Breast (tissue), 4 donors: ENCODE measurements around the gene CCDC195.

- PRO-cap, 3 experiments: no peak in any of the 3 experiments
- RRBS: no CpG with 5 or more reads among the region's 5 CpGs
Measured at GRCh38 chr2:219601211-219601730, 3.6 kb downstream of the STK11IP start.

DNA sequence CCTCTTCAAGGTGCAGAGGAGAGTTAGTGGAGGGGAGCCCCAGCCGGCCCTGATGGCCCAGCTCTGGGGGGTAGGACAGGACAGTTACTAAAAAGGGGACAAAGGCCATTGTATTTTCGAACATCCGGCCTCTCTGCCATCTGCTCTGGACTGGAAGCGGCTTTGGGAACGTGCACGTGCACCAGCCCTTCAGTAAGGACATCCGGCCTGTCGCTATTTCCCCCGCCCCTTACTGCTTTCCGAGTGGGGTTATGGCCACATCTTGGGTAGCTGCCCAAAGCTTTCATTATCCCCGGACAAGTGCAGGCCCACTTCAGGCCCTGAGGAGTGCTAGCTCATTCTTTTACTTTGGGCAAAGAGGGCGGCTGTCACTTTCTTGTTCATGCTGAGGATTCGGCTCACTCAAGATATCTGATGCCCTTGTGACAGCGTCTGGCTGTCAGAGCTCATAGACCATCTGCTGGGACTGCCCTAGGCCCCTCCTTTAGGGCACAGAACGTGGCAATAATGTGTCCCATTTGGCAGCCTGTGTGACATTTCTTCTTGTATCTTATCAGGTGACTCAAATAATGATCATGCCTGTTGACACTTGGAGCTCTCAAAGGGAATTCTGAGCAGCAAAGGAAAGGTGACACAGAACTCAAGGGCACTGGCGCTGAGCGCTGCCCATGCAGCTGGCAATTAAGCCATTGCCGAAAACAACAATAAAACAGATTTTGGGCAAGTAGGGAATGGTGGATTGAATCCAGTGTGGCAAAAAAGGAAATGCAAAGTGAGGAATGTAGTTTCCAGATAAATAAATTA is 17.6 kb downstream of the SLC4A3 start:
- PRO-cap, 3 experiments: peak in 1 of 3 experiments; most common minus-strand start position 152 of the sequence (in 1)
- RRBS: 13% methylated on average over 10 of the region's 18 CpGs

- PRO-cap, 3 experiments: no peak in any of the 3 experiments
- RRBS: no CpG with 5 or more reads among the region's 7 CpGs
Measured at GRCh38 chr2:219912530-219913114, 285.2 kb downstream of the SLC4A3 start.

DNA sequence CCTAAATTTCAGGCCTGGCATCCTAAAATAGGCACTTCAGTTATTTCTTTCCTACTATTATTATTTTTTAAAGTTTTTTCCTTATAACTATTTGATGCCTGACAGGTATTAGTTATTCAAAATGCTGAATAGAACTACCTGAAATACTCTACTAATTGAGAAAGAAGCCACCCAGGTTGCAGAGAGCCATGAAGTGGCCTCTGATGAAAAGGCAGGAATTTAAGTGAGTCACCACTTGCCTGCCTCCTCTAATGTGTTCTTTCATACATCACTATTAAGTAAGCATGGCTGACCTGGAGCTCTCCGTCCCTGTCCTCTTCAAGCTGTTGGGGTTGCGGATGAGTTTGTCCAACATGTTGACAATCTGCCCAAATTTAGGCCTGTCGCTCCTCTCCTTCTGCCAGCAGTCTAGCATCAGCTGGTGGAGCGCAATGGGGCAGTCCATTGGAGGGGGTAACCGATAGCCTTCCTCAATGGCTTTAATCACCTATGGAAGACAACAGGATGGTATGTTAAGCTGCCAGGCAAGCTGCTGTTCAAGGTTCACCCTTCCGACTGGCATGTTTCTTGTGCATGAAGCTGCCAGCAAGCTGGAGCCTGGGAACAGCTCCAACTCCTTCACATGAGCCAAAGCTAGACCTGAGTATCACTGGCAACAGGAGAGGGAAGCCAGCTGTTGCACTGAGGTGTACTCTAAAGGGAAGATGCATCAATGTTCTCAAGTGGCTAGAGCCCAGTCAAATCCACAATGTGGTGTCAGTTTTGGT is 142.3 kb downstream of the EPHA4 start:
- PRO-cap, 3 experiments: no peak in any of the 3 experiments
- RRBS: no CpG with 5 or more reads among the region's 6 CpGs

GRCh38 chr2:221455304-221455822 is 116.7 kb downstream of the EPHA4 start:
- PRO-cap, 3 experiments: no peak in any of the 3 experiments
- RRBS: 84% methylated on average over 2 of the region's 7 CpGs

- PRO-cap, 3 experiments: no peak in any of the 3 experiments
- RRBS: no CpG with 5 or more reads among the region's 48 CpGs
Measured at GRCh38 chr2:221570780-221571482, 1.2 kb downstream of the EPHA4 start.

DNA sequence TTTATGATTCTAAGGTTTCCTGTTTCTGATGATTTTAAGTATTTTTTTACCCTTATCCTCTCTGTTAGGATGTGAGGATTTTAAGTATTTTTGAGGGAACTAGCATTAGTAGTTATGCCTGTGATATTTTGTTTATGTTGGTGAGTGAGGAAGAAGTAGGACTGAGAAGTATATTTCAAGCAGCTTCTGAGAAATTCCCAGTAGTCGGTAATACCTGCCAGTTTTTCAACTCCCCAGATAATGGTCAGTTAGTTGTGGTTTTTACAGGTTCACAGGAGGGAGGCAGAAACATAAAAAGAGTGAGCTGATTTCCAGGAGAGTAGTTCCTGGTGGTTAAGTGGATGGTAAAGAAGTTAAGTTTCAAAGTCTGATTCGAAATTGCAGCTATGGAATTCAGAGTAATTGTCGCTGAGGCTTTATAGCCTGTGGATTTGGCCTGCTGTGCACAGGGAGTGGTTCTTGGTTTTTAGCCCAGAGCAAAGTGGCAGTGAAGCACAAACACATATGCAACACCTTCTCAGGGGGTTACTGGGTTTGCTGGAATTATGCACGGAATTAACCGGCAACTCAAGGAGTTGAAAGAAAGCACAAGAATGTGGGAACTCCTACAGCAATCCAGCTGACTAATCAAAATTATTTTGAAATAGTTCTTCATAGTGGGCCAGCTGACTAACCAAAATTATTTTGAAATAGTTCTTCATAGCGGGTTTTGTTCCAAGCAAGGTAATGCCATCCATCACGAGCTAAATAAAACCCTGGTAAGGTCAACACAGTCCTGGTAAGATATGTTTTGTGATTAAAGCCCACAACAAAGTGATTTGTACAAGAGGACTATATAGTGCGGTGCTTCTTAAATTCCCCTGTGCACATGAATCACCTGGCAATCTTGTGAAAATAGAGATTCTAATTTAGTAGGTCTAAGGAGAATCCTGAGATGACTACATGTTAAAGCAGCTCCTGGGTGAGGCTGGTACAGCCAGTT is 94.3 kb downstream of the SGPP2 start:
- PRO-cap, 3 experiments: no peak in any of the 3 experiments
- RRBS: no CpG with 5 or more reads among the region's 8 CpGs

DNA sequence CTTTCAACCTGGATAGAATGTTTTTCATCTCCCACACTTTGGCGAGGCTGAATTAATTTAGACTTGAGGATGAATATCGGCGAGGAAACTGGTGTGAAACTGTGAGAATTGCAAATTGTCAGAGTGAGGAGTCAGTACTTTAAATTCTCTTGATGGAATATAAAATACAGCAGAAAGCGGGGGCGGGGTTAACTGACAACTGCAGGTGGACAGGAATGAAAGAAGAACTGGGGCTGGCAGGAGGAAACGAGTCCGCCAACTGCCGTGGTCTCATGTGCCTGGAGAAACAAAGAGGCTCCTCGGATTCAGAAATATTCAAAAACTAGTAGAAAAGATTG is 44.2 kb downstream of the MOGAT1 start:
- PRO-cap, 3 experiments: no peak in any of the 3 experiments
- RRBS: no CpG with 5 or more reads among the region's 9 CpGs

- PRO-cap, 3 experiments: no peak in any of the 3 experiments
- RRBS: no CpG with 5 or more reads among the region's 6 CpGs
Measured at GRCh38 chr2:222833710-222834192, 27.1 kb upstream of the ACSL3 start.

DNA sequence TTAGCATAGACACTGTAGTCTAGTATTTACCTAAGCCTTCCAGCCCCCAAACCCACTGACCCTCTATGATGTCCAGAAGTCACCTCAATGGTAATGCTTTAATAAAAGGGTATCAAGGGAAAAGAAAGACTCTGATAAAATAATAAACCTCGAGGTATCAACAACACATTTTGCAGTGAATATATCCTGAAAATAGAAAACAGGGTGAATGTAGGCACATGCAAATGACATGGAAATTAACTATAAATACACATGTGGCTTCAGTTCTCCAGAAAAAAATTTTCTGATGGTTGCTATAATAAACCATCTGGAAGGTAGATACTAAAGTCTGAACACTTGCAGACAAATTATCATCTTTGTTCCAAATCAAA is 14.2 kb downstream of the SCG2 start:
- PRO-cap, 3 experiments: no peak in any of the 3 experiments
- RRBS: no CpG with 5 or more reads among the region's 1 CpG

DNA sequence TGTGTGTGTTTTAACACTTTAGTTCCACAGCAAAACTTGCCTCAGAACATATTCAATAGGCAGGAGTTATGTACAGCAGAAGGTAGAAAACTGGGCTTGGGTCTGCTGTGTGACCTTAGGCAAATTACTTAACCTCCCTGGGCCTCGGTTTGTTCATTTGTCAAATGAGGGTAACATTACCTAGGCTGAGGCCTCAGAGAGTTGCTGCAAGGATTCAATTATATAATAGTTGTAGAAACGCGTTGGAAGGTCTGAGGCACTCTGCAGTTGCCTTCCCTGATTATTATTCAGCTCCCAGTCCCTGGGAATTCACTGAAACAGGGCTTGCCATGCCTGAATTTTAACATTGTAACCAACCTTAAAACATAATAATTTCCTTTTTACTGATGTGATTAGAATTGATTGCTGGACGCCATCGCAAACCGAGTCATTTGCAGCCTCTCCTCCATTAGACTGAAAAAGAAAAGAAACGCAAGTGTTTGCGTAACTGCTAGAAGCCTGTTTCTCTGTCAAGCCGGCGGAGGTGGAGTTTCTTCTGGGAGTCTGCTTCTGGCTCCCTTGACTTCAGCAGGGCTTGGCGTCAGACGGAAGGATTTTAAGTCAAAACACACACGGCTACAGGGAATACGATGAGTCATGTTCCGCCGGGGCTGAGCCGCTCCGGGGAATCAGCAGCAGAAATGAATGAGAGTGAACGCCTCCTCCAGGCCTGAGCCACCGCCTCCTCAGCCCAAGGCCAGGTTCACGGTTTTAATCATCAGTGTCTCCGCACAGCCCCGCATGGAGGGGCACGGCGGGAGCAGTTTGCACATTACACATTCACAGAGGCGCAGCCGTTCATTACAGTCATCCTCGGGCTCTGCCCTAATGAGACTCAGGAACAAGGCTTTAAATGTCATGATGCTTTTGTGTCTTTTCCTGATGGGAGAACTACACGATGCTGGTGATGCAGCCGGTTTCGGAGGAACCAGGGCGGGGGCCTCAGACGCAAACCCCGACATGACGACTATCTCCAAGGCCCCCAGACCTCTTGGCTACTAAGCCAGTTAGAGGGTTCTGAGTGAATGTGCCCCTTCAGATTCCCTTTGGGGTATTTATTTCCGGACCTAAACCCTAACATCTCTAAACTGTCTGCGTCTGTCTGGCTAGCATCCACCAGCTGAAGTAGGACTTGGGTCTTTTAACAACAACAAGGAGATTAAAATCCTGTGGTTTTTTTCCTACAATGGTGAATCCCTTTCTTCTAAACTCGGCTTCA is 10.9 kb upstream of the SCG2 start:
- PRO-cap, 3 experiments: peak in 1 of 3 experiments; most common plus-strand start position 818 of the sequence (in 1); most common minus-strand start position 537 of the sequence (in 1)
- RRBS: no CpG with 5 or more reads among the region's 38 CpGs

DNA sequence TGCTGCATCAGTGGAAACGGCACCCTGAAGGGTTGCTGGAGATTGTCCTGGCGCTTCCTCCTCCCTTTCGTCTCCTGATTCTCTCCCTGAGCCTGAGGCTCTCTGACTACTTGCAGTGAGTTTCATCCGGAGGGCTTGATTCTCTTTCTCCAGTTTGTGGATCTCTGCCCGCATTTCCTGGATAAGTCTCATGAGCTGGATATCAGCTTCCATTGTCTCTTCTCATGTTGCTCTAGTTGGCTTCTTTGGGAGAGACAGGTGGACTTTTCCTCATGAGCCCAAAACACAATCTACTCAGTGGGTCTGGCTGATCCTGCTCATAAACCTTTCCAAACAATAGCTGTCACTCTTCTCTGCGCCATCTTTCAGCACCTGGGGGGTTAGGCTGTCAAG is at the start of gene CCDC195:
CCDC195 (minus strand) TSS at position 213 of the 393 bp plus-strand sequence.
- PRO-cap, 3 experiments: no peak in any of the 3 experiments
- RRBS: no CpG with 5 or more reads among the region's 6 CpGs

- PRO-cap, 3 experiments: no peak in any of the 3 experiments
- RRBS: no CpG with 5 or more reads among the region's 4 CpGs
Measured at GRCh38 chr2:224971179-224971673, 71.0 kb downstream of the DOCK10 start.

GRCh38 chr2:224973691-224974096 is 68.6 kb downstream of the DOCK10 start:
- PRO-cap, 3 experiments: no peak in any of the 3 experiments
- RRBS: no CpG with 5 or more reads among the region's 3 CpGs

DNA sequence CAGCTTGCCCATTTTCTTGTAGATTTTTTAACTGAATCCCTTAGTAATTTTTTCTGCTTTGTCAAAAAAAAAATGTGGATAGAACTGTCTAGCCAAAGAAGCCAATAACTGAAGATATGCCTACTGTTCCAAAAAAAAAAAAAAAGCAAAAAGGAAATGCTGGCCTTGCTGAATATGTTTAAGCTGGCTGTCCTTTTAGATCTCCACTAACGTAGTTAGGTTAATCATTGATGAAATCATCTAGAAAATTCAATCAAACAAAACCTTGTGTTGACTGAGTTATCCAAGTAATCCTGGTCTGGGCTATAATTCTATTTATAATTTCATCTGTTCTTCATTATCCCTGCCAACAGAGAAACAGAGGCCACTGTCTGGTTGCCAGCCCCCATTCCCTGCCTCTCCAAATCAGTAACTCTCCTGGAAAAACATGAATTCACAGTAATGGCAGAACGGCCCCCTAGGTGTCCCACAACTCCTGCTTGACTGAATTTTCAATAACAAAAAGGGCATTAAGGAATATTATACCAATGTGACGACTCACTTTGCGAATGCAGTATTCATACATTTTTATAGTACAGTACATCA is 24.6 kb downstream of the DOCK10 start:
- PRO-cap, 3 experiments: no peak in any of the 3 experiments
- RRBS: no CpG with 5 or more reads among the region's 4 CpGs

DNA sequence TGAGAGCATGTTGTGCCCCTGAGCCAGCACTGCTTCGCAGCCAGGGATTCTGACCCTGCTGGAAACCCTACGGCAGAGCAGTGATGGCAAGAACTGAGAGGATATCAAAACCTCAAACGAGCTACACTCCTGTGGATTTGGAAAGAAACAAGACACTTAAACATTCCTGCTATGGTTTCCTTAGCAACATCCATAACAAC is 649.1 kb downstream of the NYAP2 start:
- PRO-cap, 3 experiments: no peak in any of the 3 experiments
- RRBS: no CpG with 5 or more reads among the region's 3 CpGs

DNA sequence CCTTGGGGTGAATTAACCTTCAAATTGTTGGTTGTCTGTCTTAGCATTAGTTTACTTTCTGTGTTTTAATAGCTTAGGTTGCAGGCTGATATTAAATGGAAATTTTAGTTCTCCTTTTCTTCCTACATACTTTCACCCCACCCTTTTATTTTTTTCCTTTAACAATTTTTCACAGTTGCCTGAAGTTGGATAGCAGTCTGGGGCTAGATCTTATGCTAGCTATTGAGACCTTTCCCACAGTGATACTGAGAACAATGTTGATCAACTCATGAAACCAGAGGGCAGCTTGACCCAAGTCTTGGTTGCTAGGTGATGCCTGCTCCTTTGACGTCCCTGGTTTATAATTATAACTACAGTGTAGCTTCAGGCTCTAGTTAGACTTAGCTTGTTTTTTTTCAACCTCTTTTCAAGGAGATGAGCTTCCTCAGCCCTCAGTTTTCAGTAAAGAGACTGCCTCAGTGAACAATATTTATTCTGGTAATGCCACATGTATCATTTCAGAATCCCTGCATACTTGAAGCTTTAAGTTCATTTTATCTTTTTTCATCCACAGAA is 648.5 kb downstream of the IRS1 start:
- PRO-cap, 3 experiments: no peak in any of the 3 experiments
- RRBS: no CpG with 5 or more reads among the region's 1 CpG

- PRO-cap, 3 experiments: no peak in any of the 3 experiments
- RRBS: no CpG with 5 or more reads among the region's 3 CpGs
Measured at GRCh38 chr2:226635148-226635609, 164.4 kb downstream of the IRS1 start.

DNA sequence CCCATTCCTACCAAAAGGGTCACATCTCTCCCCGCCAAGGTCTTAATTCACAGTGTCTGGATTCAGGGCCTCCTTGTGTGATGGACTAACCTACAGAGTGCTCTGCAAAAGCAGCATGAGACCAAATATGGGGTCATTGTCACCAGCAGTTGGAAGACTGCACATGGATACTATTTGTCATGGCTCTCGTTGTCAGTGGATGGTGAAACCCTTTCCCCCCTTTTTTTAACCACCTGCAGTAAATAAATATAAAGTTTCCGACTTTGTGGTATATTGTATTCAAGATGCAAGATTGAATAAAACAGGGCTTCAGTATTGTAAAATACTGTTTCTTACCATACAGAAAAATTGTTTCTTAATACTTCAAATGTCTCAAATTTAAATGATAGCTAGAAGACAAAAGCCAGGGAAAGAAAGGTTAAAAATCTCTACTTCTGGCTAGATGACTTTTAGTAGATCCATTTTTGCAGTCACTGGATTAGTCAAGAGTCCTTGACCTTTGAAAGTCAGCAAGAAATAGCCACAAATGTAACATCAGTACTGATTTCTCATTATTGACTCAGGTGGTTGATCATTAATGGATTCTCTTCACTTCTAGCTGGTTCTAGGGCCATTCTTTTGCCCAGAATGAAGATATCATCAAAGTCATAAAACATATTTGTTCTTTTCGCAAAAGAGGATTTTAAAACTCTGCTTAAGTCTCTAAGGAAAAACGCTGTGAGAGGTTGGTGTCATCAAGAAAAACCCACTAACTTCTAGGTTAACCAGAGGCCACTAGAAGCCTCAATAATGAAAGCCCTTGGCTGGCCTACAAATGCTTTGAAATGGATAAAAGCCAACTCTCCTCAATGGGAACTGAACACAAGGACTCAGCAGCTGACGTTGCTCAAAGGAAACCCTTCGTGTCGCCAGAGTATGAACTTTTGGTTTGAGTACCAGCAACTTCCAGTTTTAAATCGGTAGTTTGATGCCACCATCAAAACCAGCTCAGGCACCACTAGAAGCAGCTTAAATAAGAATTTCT is 66.5 kb downstream of the IRS1 start:
- PRO-cap, 3 experiments: no peak in any of the 3 experiments
- RRBS: no CpG with 5 or more reads among the region's 9 CpGs

DNA sequence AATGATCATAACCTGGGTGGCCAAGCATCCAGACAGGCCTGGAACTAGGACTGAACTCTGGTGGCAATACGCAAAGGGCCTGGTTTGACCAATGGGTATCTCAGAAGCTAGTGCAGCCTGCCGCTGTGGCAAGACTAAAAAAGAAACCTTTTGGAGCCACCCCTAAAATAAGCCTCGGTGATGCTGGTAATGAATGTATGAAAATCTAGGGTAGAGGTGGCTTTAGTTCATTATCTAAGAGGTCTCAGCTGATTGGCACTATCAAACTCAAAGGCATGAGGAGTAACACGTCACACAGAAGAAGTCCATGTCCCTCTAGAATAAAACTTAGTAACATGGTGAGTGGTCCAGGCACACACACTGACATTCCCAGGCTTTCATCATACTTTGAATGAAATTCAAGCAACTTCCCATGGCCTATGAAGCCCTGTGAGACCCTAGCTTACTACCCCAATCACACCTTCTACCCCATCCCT is 32.0 kb downstream of the IRS1 start:
- PRO-cap, 3 experiments: no peak in any of the 3 experiments
- RRBS: no CpG with 5 or more reads among the region's 4 CpGs